ENCODE results near the gene BLID.

GRCh38 chr11:121495905-121496657 is 44.0 kb downstream of the SORL1 start:
- RRBS = no CpG with 5 or more reads among the region's 4 CpGs

- RRBS = no CpG with 5 or more reads among the region's 2 CpGs
These were observed 135.1 kb downstream of the SORL1 start for GRCh38 chr11:121587263-121587498.

GRCh38 chr11:121631895-121632597 is 179.9 kb downstream of the SORL1 start:
- RRBS = no CpG with 5 or more reads among the region's 4 CpGs

DNA sequence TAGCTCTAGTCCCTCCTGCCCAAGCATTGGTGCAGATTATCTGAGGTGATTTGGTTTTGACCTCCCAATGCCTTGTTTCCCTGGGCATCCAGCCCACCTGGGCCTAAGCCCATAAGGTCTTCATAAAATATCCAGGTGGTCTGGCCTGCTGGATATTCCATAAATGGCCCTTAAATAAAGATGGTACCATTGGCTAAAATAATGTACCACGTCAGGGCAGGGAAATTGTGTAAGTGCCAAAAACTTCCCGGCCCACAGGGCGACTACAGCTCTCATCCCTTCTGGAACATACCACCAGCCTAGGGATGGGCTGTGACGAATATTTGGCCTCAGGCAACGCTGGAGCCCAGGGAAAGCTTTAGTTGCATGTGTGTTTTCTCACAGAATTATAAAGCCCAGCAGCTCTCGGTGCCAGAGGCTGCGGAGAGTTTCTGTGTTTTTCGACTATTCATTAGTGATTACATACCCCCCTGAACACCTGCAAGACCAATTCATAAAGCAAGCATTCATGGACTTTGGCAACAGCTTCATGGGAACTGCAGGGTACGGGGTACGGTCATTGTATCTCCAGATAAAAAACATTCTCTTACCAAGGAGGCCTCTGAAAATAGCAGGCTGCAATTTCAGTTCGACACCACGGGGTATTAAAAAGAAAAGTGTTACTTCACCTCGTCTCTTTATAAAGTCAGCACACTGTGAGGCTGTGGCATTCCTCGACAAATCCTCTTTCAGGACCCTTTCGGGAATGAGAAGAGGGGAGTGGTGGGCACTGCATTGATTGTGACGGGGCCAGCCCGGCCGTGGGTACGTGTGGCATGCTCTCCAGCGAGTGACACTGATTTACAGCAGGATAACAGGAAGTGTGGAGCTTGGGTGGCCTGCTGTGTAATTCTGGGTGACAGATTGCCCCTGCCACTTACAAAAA is 244.1 kb downstream of the SORL1 start:
- RRBS = no CpG with 5 or more reads among the region's 20 CpGs

DNA sequence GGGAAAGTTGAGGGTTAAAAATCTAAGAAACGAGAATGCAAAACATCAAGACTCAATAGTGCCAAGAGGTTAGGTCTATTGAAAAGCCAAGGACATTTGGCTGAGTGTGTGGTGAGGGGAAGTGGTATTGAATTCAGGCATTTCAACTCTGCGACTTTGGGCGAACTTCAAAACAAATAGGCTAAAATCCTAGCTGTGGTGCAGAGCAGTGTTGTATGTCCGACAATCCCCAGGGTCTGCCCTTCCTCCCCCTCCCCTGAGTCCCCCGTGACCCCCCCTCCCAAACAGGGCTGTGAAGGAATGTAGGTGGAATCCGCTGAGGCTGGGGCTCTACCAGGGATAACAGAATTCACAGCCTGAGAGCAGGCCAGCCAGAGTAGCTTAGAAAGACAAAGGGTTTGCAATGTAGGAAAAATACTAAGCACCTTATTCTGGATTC is 315.3 kb downstream of the BLID start:
- RRBS = no CpG with 5 or more reads among the region's 6 CpGs

GRCh38 chr11:121904033-121904599 is 211.9 kb downstream of the BLID start:
- RRBS = no CpG with 5 or more reads among the region's 6 CpGs

DNA sequence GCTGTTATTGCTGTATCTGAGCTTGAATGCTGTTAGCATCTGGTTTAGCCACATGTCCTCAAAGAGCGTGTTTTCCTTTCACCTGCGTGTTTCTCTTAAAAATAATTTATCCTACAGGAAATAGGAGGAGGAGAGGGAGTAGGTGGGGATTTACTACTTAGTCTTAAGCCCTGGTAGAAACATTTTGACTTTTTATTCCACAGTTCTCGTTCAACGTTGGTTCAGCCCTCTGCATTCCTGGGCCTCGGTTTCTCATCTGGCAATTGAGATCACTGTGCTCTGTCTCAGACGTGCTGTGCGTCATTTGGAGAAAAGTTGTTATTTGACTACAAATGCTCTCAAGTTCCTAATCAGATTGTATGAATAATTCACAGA is 69.3 kb downstream of the BLID start:
- RRBS = no CpG with 5 or more reads among the region's 7 CpGs

GRCh38 chr11:122104831-122105821 is 10.9 kb downstream of the BLID start:
- RRBS = no CpG with 5 or more reads among the region's 11 CpGs

DNA sequence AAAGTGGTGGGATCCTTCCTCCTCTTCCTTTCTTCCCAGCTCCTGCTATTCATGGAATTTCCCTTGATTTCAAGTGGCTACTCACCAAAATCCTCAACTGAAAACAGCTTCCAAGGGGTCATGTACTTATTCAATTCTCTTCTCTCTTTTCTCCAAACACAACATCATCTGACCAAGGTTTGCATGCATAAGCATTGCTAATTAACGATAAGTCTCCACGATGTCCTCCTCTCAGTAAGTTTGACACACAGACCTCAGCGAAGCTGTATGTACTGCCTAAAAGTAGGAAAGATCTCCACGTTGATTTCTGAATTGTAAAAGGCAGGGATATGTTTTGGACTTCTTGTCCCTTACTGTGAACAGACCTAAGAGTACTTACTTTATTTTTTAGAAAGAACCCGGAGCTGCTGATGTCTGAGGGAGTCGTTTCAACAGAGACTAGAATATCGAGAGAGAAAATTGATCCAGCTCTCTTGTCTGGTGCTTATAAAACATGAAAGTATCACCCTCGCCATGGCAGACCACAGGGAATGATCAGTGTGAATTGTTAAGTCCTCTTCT is at the start of gene BLID:
Gene BLID (minus strand): TSS at position 168 of the 561 bp plus-strand sequence.
- RRBS = no CpG with 5 or more reads among the region's 8 CpGs

DNA sequence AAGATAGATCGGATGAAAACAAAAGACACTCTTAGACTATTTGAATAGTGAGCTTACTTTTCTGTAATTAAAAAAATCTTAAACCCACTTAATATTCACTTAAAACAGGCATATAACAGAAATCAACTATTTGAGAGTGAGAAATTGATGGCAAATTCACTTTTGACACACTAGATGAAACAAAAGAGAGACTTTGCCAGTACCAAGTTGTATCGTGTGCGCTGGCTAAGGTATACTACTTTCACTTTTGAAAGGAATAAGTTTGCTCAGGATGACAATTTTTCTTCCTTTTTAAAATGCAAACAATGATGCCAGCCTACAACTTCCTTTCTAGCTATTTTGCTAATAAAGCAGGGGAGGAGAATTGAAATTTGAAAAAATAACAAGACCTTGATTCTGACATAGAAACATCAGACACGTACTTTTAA is 41.5 kb upstream of the BLID start:
- RRBS = no CpG with 5 or more reads among the region's 4 CpGs

DNA sequence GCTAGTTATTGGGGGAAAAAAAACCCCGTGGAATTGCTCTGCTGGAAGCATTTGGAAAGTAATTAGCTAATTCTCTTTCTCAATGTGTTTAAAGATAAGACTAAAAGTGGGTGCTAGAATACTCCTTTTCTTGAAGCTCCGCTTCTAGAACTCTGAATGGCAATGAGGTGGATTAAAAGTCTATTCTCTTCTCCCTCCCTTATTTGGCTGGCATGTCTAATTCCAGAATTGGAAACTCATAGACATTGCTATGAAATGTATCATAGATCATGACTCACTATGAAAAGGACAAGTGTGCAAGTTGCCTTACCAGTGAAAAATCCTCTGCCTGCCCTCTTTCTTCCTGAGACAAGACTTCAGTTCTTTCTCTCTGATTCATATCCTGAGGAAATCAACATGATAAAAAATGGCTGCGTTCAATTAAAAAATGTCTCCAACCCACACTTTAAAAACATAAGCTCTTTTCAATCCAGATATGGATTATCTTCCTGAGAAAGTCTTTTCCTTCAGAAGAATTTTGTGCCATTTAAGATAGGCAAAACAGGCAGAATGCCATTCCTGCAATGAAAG is 73.2 kb upstream of the BLID start:
- RRBS = no CpG with 5 or more reads among the region's 3 CpGs

DNA sequence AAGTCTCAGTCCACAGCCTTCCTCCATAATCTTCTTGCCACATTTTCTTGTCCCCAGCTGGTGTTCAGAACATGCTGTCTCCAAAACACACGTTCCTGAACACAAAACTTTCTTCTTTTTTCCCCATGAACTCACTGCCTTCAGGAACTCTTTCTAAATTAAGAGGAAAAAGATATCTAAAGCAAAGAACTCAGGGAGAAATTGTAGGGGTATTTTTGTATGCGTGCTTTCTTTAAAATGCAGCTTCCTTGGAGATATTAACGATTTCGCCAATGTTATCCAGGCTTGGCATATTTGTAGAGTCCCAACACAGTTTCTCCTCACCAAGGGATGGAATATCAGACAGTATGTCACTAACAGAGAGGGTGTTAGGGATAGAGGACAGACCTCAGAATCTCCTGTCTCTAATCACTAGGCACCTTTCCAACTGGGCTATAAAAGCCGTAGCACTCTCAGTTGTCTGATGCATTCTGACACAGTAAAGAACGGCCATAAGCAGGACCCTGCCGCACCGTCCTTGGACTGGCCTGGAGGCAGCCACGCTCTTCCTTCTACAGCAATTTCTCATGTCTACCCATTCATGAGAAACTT is 232.9 kb upstream of the BLID start:
- RRBS = no CpG with 5 or more reads among the region's 9 CpGs

GRCh38 chr11:122365938-122366416 is 250.0 kb upstream of the BLID start:
- RRBS = no CpG with 5 or more reads among the region's 7 CpGs

GRCh38 chr11:122741396-122742271 is 86.1 kb downstream of the UBASH3B start:
- RRBS = no CpG with 5 or more reads among the region's 20 CpGs

DNA sequence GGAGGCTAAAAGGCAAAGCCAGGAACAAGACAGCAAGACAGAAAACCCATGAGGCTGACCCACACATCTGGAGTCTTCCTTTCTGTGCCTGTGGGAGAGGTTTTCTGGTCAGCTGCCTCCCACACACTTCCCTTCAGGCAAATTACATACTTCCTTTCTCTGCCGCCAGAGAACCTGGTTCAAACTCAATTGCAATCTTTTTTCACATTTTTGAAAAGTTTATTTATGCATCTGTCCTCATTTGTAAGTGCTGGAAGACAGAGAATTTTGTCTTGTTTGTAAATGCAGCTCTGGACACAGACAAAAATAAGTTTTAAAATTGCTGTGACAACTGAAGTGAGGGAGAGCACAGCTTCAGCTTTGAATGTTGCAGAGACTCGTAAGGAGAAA is 29.7 kb upstream of the CRTAM start:
- RRBS = no CpG with 5 or more reads among the region's 2 CpGs

GRCh38 chr11:122984097-122985093 is 2.8 kb upstream of the BSX start:
- RRBS = 3% methylated on average over 24 of the region's 65 CpGs

DNA sequence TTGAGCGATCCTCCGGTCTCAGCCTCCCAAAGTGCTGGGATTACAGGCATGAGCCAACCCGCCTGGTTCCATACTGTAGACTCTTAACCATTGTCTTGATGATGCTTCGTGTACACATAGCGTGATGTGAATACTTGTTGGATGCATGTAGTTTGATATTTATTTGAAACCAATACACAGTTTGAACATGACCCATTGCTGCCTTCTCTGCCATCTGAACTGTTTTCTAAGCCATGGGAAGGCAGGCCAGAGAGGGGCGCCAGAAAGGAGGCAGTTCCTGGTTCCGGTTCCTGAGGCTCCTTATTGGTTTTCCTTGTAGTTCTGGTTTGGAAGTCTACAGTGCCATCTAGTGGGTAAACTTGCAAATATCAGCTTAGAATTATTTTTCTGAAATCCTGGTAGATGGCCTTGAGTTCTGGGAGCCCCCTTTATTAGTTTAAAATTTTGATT is 48.2 kb downstream of the GRAMD1B start:
- RRBS = no CpG with 5 or more reads among the region's 7 CpGs

DNA sequence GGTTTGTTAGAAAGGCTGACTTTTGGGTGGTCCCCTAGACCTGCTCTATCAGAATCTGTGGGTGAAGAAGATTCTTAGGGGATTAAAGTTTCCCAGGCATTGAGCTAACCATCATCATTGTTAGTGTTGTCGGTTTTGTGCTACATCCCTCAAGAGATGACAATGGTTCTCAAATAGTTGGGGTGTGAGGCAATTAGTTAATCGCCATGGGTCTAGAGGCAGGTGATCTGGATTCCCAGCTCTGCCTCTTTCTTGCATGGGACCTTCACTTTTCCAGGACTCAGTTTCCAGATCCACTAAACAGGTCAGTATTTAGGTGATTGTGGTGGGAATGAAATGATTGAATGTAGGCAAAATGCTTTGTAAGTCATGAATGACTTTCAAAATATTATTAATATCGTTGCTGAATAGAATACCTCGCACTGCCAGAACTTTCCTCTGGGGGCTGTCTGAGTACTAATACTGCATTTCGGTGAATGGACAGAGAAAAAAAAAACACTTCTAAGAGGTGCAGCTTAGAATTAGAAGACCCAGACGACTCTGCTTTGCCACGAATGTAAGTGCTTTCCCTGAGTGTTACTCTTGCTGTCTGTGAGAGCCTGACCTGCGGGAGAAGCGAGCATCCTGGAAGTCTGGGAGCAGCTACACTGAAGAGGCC is 95.2 kb downstream of the SCN3B start:
- RRBS = no CpG with 5 or more reads among the region's 9 CpGs

DNA sequence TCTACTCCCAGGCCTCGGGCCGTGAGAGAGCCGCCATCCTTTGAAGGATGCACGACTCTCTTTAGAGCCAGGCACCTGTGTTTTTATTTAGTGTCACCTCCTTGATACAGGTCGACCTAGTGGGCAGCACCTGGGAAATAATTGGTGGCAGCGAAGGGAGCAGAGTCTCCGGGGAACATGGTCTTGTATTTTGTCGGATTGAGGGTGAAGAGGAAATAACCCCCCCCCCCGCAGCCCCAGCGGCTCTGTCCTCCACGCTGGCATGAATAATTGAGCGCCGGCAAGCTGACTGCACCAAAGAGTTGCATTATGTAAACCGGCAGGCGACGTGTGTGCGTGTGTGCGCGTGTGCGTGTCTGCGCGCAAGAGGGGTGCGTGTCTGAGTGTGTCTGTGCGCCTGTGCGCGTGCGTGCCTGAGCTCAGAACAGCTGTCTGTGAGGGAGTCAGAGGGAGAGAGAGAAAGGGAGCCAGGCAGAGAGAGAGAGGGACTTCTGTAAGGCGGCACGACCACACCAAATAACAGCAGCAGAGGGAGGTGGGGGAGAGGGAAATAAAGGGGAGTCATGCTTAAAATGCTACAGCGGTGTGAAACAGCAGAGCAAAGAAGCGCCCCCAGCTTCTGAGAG is 94.5 kb downstream of the SCN3B start:
- RRBS = 5% methylated on average over 5 of the region's 31 CpGs

All from HGPS cell (cell line).